ENCODE measurements around the genes RBM4 and RBM4B.

DNA sequence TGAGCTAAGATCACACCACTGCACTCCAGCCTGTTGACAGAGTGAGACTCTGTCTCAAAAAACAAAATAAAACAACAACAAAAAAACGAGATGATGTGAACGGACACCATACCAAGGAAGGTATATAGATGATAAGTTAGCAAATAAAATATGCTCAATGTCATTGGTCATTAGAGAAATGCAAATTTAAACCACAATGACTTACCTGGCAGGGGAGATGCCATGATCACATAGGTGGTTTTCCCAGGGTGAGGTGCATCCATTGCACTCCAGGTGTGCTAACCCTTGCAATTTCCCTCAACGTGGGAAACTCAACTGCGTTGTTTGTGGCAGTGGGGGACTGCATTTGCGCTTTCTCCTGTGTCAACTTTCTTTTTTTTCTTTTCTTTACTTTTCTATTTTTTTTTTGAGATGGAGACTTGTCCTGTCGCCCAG, 21.7 kb upstream of the SLC29A2 start:
- PRO-cap = unidirectional peak, plus-strand start at position 200 of the sequence

DNA sequence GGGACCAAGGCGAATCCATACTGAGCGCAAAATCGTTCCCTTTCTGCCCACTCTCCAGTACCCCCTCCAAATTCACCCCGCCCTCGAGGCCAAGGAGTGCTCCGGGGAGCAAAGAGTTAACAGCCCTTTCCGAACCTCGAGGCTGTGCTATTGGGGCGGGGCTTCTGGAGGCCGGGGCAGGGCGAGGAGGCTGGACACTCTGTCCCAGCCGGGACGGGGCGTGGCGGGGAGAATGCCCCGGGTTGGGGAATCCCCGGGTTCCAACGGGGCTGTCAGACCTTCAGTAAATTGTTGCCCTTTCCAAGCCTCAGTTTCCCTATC, 239 bp downstream of the DPP3 start:
- PRO-cap = no peak

DNA sequence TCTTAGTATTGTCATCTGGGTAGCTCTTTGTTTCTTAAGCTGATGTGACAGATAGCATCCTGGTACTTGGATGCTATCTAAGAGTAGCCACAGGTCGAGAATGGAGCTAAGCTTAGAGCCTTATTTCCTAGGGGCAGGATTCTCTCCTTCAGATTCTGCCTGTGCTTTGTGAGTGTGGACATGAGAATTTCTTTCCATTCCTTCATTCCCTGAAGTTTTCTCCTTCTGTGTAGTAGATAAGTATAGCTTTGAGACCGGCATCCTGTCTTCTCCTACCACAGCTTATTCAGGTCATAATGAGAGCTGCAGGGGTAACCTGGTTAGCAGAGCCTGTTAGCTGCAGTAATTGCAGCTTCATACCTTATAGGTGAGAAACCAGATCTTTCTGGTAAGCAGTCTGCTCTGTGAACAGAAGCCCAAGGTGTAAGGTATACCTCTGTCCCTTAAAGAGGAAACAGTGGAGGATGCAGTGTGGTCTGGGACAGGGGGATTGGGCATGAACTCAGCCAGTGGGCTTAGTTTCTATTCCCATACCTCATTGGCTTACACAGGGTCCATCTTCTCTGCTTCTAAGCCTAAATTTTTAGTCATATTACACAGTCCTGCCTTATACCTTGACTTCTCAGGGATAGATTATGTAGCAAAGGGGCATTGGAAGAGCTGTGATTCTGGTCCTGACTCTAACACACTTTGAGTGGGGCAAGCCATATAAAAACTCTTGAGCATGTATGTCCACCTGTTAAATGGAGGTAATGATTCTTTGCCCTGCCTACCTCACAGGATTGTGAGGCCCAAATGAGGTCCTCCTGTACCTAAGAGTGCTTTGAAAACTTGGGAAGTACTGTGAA, 6.6 kb downstream of the RBM14 start:
- PRO-cap = no peak

GRCh38 chr11:66627973-66628992, 10.2 kb upstream of the RBM4 start:
- PRO-cap = no peak

GRCh38 chr11:66632814-66633417, 5.6 kb upstream of the RBM4 start:
- PRO-cap = no peak

DNA sequence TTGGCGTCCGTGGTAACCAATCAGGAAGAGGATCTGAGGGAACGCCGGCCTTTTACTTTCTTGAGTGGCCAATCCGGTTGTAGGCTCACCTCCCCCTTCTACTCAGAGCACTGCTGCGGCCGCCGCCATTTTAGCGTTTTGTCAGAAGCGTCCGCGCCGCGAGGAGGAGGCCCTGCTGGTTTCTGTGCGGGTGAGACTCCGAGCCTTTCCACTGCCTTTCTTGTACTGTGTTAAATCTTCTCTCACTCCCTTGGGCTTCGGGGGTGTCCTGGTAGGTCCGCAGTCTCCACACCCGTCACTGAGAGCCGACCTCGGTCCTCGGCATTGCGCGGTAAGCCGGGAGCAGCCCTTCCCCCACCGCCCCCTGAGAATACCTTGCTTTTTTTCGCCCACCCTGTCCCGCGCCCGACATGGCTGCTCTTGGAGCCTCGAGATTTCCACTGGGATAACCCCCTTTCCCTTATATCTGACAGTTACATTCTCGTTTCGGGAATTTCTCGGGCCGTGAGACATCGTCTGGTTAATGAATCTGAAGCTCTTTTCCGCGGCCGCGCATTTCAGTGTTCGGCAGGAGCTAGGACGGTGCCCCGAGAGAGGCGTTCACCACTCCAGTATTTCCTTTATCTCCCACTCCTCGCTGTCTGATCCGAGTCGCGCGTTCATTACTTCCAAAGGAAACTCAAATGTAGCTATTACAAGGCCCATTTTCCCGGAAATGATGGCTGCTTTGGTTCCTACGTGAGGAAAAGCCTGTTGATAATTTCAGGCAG, at the start of gene RBM4:
TSS of gene RBM4 (plus strand) at position 141 of the 770 bp plus-strand sequence.
- PRO-cap = bidirectional peak, plus-strand start at position 144 of the sequence, minus-strand start outside the sequence; bidirectional peak, plus-strand start at position 556 of the sequence, minus-strand start at position 326 of the sequence

- PRO-cap = no peak
Measured at GRCh38 chr11:66646057-66647345, 8.0 kb downstream of the RBM4 start.

DNA sequence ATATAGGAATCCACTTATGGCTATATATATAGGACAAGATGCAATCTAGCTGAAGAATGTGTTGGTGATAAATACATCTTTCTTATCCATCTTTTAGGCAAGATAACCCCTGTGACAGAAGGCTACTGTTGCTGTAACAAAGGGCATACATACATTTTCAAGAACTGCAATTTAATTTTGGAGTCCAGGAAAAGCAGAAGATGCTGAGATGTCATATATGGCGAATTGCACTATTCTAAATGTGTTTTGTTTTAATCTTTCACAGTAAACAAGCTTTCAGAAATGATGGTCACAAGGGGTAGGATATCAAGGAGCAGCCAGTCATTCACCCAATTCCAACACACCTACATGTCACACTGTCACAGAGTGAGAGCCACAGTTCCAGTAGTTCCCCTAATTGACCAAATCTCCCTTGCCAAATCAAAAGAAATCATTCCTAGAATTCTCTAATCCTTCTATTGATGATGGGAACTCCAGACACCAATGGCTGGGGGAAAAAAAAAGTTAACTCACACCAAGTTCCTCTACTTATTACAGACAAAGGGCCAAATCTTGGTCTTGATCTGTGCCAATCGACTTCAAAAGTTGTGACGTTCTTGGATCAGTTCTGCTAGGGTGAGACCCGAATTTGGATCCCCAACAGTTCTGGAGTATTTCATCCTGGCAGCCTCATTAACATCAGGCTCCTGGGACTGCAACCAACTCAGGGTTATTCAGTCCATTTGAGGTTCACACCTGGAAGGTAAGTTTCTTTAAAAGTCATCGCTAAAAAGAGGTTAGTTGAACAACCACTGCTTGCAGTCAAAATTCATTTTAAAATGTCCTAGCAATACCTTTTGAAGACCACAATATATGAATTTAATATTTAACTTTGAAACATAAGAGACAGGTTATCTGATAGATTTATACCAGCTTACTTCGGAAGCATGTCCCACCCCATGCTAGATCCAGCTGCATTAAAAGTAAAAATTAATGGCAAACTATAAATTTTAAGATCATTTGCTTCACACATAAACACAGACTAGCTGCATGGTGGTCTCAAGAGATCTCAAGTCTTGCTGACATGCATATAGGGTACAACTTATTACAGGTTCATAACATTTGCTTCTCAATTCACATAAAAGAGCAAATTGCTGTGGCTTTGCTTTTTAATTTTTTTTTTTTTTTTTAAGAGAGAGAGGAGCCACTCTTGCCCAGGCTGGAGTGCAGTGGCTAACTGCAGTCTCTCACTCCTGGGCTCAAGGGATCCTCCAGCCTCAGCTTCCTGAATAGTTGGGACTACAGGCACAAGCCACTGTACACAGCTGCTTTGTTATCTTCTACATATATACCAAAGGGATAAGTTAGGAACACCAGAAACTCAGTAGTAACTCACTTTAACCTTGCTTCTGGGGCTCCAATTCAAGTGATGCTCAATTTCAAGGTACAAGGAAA, 11.4 kb downstream of the RBM4B start:
- PRO-cap = no peak

DNA sequence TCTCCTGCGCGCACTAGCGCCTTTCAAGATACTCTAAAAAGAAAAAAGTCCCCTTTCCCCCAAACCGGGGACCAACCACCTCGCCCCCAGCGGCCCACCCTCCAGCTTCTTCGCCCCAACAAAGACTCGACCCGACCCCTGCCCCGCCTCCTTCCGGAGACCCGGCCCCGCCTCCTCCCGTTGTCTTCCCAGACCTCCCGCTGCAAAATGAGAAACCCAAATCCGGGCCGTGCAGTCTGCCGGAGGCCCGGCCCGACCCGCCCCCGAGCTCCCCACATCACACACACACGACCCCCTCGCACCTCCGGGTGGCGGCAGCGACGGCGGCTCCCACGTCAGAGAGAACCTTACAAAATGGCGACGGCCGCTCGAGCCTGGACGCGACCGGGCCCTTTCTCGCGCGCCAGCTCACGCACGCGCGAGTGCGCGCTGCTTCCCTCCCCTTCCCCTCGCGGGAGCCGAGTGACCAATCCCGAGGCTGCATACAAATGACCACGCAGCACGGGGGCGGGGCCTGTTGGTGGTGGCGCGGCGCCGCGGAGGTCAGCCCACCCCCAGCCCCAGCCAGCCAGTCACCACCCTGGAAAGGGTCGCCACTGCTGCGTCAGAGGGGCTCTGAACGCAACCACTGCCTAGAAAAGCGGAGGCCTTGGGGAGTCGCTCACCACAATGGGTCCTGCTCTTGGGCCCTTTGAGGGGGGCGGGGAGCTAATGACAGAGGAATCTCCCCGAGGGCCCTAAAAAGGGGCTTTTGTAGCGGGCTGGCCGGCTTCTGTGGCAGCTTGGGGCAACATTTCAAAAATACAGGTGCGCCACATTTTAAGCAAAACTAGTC, at the start of gene RBM4B:
TSS of gene RBM4B (minus strand) at position 426 of the 835 bp plus-strand sequence.
- PRO-cap = bidirectional peak, plus-strand start at position 667 of the sequence, minus-strand start at position 351 of the sequence

DNA sequence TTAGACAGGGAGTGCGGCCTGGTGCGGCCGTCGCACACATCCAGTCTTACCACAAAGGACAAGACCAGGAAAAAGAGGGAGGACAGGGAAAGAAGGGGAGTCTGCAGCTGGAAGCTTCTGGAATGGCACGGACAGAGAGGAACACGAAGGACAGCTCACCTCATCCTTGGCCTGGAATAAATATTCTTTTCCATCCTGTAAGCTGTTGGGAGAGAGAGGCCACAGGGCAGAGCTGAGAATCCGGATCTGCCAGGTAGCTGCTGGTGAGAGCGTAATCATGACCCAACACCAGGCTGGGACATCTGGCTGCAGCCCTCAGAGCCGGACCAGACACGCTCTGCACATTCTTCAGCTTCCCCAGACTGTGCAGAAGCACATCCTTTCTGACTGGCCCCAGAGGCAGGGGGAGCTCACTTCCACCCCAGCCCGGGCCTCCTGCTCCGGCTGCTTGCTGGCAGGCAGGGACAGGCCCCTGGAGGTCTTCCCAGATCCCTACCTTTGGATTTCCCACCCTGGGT, 8.6 kb upstream of the RBM4B start:
- PRO-cap = no peak

- PRO-cap = no peak
Measured at GRCh38 chr11:66688642-66689288, 11.1 kb upstream of the RBM4B start.

DNA sequence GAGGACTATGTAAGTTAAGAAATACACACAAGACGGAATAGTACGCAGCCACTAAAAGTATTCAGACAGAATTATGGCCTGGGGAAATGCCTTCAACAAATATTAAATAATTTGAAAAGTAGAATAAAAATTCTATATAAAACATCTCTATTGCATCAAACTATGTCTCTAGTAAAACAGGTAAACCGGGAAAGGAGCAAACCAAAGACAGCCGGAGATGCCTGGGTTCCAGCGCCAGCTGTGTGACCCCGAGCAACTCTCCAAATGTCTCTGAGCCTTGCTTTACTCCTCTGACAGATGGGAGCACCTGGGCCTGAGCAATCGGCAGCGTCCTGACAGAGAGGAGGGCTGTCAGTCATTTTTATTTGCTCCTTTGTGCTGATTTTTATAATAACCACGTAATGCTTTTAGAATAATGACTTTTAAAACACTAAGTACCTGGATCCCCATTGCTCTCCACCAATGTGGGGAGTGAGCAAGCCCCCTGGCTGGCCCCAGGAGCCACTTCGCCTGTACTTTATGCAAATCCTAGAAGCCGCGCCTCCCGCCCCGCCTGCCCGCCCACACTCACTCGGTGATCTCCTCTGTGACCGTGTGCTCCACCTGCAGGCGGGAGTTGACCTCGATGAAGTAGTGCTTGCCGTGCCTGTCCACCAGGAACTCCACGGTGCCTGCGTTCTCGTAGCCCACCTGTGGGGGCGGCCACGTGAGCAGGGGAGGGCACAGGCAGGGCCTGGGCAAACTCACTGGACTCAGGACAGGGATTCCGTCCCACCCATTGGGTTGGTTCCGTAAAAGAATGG, 11.6 kb downstream of the LRFN4 start:
- PRO-cap = no peak

DNA sequence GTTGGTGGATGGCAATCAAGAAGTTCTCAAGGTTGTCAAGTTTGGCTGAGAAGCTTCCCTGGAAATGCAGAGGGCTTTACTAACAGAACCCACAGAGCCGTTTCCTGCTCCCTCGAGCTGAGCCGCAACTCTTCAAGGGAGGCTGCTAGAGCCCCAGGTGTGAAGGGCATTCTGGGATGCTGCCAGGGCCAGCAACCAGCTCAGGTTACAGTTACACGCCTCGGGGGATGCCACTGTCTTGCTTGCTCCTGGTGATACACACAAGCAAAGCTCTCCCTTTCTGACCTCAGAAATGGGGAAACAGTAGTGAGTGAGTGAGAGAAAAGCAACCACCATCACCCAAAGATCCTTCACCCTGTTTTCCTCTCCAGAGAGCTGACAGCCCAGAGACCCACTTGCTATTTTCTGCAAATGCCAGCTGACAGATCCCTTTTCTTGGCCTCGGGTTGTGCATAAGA, 24.0 kb downstream of the LRFN4 start:
- PRO-cap = no peak

DNA sequence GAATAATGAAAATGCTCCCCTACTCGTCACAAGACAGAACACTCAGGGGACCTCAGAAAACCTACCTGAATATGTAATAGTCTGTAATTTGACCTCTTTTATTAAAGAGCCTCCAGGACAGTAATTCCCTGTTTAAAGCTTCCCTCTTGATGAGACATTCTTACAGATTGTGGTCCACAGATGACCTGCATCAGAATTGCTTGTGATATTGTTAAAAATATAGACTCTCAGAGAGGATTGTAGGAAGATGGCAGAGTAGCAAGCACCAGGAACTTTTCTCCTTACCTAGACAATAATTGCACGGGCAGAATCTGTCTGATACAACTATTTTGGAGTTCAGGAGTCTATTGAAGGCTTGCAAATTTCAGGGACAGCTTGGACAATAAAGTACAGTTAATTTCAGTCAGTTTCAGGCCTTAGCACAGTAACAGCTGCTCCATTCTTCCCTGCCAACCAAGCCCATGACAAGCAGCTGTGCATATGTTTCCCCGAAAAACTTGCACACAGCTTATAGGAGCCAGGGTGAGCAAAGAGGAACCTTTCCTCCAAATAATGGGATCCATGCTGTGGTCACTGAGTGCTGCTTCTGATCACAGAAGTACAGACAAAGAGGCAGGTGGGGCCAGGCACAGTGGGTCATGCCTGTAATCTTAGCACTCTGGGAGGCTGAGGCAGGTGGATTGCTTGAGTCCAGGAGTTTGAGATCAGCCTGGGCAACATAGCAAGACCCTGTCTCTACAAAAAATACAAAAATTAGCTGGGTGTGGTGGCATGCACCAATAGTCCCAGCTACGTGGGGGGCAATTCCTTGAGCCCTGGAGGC, 64.4 kb downstream of the KDM2A start:
- PRO-cap = no peak

GRCh38 chr11:67239901-67240218, 26.4 kb upstream of the GRK2 start:
- PRO-cap = bidirectional peak, plus-strand start at chr11:67240014, minus-strand start at chr11:67239786

DNA sequence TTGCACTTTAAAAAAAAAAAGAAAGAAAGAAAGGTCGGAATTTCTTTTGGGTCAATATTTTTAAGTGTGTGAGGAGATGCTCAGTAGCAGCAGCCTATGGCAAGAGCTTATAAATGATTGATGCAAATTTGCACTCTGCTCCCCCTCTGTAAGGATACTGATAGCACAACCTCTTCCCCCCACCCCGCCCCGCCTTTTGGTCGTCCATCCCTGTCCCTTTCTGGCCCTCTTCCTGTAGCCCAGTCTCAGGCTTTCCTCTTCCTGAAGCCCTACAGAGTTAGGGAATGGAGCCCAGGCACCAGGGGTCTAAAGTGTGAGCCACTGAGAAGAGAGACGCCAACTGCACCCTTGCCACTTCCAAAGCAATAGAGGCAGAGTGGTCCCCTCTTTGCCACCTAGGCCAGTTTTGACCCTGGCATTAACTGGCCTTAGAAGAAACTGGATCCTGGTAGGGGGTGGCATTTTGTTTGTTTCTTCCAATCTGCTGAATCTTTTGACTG, 9.9 kb upstream of the GRK2 start:
- PRO-cap = no peak

GRCh38 chr11:67278975-67279674, 10.0 kb upstream of the ANKRD13D start:
- PRO-cap = no peak

DNA sequence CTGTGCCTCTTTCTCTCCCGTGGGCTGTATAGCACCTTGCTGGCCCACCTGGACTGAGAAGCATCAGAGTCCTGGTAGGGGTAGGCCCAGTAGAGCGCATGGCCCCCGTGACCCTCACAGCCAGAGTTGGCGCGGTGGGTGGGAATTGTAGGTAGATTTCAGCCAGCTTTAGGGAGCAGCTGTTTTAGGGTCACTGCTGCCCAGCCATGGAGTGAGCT, 9.0 kb upstream of the ANKRD13D start:
- PRO-cap = no peak

- PRO-cap = no peak
Measured at GRCh38 chr11:67286686-67287381, 2.3 kb upstream of the ANKRD13D start.

DNA sequence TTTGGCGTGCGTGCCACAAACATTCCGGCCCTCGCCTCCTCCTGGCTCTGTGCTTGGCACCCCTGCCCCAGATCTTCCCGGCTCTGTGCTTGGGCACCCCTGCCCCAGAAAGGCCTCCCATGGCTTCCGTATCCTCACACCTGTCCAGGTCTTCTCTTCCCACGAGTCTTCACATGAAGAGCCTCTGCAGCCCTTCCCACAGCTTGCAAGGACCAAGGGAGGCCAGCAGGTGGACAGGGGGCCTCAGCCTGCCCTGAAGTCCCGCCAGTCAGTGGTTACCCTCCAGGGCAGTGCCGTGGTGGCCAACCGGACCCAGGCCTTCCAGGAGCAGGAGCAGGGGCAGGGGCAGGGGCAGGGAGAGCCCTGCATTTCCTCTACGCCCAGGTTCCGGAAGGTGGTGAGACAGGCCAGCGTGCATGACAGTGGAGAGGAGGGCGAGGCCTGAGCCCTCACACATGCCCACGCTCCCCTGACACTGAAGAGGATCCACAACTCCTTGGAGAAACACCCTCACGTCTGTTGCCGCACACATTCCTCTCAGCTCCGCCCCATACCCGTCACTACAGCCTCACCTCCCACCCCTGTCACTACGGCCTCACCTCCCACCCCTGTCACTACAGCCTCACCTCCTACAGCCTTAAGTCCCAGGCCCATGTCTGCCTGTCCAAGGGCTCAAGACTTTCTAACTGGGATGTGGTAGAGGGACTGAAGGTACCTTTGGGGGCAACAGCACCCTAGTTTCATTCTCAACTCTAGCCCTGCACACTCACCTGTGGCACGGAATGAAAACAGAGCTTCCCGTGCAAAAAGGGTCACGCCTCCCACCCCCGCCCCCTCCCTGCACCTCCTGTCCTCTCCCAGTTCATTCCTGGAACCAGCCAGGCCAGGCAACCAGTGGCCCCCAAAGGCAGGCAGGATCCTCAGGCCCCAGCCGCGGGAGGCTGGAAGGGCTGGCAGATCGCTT, 8.4 kb downstream of the SSH3 start:
- PRO-cap = no peak